ENCODE results near the genes KLHL22 and UBE2L3.

- PRO-cap, 2 experiments = no peak in any of the 2 experiments
Observed at GRCh38 chr22:20240230-20241017, 27.7 kb downstream of the RTN4R start.

DNA sequence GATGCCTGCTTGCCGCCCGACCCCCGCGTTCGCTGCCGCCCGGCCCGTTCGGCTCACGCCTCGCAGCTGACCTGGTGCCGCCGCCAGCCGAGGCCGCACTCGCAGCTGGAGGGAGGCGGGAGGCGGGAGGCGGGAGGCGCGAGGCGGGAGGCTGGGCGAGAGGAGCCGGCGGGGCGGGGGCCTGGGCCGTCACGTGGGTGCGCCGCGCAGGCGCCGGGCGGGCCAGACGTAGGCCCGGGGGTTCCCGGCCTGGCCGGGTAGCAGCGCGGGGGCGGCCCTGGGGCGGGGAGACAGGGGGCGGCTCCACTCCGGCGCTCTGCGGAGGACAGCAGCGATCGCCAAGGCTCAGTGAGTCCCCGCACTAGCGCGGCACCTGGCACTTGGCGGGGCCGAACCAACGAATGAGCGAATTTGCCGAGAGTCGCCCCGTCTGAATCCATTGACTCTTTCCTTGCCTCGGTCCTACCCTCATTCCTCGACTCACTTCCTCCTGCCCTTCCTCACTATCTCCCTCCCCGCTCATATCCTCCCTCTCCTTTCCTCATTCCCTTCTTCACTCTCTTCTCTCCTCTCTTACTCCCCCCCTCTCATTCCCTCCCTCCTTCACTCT, at the start of gene KLHL22:
KLHL22 (minus strand) TSS at position 107 of the 610 bp plus-strand sequence.
- PRO-cap, 2 experiments = peak in 2 of 2 experiments; most common plus-strand start position 379 of the sequence (in 2); most common minus-strand start position 68 of the sequence (in 2)

DNA sequence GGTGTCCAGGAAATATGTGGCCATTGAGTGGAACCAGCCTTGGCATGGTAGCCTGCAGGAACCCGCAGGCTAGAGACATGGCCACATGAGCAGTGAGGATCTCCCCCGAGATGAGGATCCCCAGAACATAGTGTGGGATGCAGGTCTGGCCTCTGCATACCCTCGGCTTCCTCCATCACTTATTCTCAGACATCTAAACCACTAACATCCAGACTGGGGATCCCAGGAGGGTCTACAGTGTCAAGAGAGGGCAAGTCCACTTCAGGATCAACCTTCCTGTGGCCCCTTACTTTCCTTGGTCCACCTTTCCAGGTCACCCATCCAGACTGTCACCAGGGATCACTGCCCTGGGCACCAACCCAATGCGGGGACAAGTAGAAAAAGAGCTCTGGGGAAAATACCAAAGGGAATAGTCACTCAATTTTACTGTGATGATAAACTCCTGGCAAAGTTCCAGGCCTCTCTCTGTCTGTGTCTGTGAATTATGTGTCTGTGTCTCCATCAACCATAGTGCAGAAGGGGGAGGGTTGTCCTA, 3.3 kb upstream of the MED15 start:
- PRO-cap, 2 experiments = no peak in any of the 2 experiments

DNA sequence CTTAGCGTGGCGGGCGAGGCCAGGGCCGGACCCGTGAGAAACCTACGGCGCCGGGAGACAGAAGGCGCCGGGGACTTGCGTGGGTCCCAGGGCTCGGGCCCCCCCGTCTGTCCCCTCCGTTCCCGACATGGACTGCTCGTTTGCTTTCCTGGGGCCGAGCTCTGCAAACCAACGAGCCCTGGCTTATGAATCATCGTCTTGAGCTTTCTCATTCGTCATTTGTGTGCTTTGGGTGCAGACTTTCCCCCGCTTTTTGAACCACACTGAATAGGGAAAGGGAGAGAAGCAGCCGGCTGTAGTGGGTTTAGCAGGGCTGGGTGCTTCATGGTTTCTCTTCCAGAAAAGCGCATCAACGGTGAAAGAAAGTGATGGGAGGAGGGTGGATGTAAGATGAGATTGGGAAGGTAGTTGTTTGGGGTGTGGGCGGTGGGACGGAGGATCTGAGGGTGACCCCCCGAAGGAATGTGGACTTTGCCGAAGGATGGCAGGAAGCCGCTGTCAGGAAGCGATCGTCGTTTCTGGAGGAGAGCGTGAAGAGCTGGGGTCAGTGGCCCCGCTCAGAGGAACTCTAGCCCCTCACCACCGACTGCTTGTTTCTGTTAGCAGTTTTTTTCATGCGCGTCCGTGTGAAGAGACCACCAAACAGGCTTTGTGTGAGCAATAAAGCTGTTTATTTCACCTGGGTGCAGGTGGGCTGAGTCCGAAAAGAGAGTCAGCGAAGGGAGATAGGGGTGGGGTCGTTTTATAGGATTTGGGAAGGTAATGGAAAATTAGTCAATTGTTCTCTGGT, 577 bp downstream of the MED15 start:
- PRO-cap, 2 experiments = peak in 2 of 2 experiments; most common plus-strand start position 263 of the sequence (in 2); most common minus-strand start position 134 of the sequence (in 2)

DNA sequence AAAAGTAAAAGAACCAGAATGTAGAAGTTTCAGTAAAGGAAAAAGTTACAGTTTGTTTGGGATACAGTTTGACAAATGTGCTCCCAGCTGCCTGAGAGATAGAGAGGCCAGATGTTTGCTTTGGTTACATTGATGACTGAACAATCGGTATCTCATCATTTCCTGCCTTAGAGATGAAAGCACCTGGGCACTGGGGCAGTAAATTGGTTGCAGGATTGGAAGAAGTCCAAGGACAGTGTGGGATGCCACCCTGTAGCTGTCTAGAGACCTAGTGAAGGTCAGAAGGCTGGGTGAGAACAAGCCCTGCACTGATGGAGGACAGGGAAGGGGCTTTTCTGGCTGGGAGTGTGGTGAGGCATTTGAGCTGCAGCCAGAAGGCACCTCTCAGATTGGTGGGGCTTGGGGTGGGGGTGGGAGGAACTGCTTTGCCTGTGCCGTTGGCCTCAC, 16.7 kb downstream of the MED15 start:
- PRO-cap, 2 experiments = no peak in any of the 2 experiments

GRCh38 chr22:20551903-20552919, 44.8 kb downstream of the MED15 start:
- PRO-cap, 2 experiments = peak in 1 of 2 experiments; most common plus-strand start chr22:20552636 (in 1)

DNA sequence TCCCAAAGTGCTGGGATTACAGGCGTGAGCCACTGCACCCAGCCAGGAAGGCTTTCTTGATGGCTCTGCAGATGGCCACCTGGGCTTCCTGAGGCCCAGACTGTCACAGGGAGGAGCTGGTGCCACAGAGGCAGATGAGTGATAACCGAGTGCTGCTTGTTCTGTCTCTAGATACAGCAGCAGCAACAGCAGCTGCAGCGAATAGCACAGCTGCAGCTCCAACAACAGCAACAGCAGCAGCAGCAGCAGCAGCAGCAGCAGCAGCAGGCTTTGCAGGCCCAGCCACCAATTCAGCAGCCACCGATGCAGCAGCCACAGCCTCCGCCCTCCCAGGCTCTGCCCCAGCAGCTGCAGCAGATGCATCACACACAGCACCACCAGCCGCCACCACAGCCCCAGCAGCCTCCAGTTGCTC, 58.9 kb downstream of the MED15 start:
- PRO-cap, 2 experiments = peak in 1 of 2 experiments; most common plus-strand start position 101 of the sequence (in 1)

GRCh38 chr22:20586644-20587463, 79.4 kb downstream of the MED15 start:
- PRO-cap, 2 experiments = no peak in any of the 2 experiments

GRCh38 chr22:20781426-20782026, 7.6 kb downstream of the SERPIND1 start:
- PRO-cap, 2 experiments = peak in 1 of 2 experiments; most common minus-strand start chr22:20781640 (in 1)

GRCh38 chr22:20783723-20784157, 9.8 kb downstream of the SERPIND1 start:
- PRO-cap, 2 experiments = no peak in any of the 2 experiments

DNA sequence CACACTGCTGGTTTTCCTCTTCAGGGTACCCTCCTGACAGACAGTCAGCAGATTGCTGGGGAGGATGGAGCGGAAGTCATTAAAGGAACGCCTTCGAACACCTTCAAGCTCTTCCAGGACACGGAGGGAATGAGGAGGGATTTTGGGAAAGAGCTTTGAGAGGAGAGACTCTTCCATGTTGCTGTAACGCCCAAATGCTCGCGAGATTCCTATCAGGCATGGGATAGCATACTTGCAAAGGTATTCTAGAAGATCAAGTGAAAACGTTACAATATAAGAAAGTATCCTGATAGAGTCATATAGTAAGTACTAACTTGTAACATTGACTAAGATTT, 39.0 kb downstream of the PI4KA start:
- PRO-cap, 2 experiments = no peak in any of the 2 experiments

DNA sequence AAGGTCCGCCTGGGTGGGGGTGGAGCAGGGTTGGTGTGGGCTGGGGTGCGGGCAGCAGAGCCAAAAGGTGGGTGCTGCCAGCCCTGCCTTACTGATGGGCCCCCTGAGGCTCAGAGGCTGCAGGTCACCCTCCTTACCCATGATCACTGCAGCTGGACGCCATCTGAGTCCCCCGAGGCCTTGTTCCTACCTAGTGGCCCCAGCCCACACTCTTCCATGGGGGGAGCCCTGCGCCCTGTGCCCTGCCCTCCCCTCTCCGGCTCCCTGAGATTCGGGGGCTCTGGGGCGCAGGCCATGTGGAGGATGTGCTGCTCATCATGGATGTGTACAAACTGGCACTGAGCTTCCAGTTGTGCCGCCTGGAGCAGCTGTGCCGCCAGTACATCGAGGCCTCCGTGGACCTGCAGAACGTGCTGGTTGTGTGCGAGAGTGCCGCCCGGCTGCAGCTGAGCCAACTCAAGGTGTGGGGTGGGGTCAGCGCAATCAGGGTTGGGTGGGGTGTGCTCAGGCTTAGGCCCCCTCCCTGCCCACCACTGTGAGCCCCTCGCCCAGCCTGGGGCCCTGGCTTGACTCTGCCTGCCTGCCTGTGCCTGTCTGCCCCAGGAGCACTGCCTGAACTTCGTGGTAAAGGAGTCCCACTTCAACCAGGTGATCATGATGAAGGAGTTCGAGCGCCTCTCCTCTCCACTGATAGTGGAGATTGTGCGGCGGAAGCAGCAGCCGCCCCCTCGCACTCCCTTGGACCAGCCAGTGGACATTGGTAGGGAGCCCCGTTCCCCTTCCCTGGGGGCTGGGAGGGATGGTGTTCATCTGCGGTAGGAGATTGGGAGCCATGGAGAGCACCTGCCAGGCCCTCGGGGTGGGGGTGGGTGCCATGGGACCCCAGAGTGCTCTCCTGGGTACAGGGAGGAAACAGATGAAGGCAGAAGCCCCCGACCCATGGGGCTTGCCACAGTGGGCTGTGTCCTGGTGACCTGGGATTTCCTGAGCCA, 7.4 kb downstream of the THAP7 start:
- PRO-cap, 2 experiments = no peak in any of the 2 experiments

- PRO-cap, 2 experiments = no peak in any of the 2 experiments
Observed at GRCh38 chr22:20999964-21001070, 1.6 kb downstream of the THAP7 start.

- PRO-cap, 2 experiments = no peak in any of the 2 experiments
Observed at GRCh38 chr22:21445539-21446636, 21.3 kb upstream of the TMEM191C start.

GRCh38 chr22:21455789-21456162, 11.4 kb upstream of the TMEM191C start:
- PRO-cap, 2 experiments = no peak in any of the 2 experiments

- PRO-cap, 2 experiments = peak in 2 of 2 experiments; most common plus-strand start chr22:21567781 (in 2); most common minus-strand start chr22:21567598 (in 1)
Observed at GRCh38 chr22:21567438-21567982, at the start of gene UBE2L3. UBE2L3 (plus strand) TSS chr22:21567714.

GRCh38 chr22:21567983-21568981, 768 bp downstream of the UBE2L3 start:
- PRO-cap, 2 experiments = peak in 1 of 2 experiments; most common plus-strand start chr22:21568691 (in 1); most common minus-strand start chr22:21568687 (in 1)

DNA sequence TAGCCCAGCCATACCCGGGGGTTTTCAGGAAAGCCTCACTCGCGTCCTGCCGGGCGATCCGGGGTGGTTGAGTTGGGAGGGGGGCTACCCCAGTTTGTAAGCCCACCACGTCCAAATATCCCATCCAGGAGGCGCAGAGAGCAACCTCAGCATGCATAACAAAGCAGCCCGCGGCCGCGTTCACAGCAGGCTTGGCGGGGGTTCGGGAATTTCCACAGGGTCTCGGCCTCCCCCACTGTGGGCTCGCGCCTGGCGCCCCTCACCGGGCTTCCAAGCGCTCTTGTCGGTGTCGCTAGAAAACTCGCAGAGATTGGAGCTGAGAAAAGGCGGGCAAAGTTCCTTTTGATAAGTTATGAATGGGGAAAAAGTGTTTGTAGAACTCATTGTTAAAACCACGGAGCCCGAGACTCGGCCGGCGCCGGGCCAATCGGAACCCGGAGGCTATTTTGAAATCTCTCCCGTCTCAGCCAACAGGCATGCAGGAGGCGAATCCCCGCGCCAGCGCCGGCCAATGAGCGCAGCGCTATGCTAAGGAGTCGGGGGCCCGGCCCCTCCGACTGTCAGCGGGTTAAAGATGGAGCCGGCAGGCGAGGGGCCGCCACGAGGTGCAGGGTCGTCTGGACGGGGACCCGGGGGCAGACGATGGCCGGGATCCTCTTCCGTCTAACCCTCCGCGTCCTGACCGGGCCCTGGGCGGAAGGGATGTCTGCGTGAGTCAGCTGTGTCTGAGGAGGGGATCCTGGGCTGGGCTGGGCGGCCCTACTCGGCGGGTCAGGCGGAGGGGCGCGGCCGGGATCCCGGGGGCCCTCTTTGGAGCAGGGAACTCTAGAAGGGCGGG, 9.7 kb downstream of the SDF2L1 start:
- PRO-cap, 2 experiments = peak in 1 of 2 experiments; most common plus-strand start position 724 of the sequence (in 1); most common minus-strand start position 704 of the sequence (in 1)

DNA sequence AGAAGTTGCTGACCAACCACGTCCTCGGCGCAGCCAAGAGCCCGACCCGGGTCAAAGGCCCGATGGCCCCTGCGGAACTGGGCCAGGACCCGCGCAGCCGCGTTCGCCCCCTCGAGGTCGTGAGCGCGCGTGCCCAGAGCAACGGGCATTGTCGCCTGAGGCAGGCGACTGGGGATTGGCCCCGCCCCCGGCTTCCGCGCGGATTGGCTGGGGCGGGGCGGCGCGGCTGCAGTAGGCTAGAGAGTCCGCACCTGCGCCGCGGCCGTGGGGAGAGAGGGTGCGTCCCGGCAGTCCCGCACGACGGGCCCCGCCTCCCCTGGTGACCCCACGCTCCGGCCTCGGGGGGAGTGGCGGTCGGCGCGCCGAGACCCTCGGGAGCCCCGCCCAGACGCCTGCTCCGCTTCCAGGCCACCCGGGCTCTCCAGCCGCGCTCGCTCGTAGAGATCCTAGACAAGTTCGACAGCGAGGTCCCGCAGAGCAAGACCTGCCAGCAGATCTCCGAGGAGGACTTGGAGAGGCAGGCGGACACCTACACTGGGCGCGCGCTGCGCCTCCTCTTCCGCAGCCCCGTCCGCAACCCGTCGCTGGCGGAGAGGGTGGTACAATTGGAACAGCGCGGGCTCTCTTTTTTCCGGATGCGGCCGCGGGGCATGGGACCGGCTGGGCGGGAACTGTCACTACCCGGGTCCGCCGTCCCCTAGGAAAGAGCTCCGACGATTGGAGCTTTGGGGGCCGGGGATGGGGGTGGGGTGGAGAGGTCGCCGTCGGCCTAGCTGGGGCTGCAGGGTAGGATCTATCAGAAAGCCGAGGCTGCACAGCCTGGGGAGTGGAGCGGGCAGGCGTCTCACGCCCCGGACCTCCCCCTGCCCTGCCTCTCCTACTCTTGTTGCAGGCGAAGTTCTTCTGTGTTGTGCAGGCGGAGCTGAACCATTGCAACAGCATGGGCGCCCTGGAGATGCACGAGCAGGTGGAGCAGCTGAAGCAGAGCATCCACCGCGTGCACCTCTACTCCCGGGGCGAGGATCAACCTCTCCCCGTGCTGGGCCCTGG, 8.1 kb upstream of the PPIL2 start:
- PRO-cap, 2 experiments = no peak in any of the 2 experiments

DNA sequence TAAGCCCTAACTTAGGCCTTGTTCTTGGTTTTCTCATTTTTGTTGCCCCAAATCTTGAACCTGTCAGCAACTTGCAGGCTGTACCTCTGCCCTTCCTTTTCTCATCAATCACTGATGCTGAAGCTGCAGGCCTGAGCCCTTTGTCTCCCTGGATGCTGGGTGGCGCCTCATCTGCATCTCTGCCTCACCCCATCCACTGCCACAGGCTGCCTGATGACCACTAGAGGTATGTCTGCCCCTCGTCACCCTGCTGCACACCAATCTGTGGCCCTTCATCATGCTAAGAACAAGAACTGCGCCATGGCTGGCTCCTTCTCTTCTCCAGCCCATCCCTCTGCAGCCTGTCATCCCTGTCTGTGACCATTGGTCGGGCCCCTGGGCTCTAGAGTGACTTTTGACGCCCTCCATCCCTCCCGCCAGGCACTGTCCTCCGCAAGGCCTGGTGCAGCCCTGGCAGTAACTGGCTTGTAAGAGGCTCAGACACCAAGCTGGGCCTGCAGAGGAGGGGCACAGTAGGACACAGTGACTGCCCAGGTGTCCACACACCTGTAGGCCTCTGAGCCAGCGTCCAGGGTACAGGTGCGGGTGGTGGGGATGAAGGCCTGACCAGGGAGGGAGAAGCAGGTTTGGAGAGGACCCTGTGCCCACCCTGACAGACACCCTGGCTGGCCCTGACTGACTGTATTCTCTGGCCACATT, 31.0 kb downstream of the PPIL2 start:
- PRO-cap, 2 experiments = no peak in any of the 2 experiments